ENCODE results near the gene ZNF639.

DNA sequence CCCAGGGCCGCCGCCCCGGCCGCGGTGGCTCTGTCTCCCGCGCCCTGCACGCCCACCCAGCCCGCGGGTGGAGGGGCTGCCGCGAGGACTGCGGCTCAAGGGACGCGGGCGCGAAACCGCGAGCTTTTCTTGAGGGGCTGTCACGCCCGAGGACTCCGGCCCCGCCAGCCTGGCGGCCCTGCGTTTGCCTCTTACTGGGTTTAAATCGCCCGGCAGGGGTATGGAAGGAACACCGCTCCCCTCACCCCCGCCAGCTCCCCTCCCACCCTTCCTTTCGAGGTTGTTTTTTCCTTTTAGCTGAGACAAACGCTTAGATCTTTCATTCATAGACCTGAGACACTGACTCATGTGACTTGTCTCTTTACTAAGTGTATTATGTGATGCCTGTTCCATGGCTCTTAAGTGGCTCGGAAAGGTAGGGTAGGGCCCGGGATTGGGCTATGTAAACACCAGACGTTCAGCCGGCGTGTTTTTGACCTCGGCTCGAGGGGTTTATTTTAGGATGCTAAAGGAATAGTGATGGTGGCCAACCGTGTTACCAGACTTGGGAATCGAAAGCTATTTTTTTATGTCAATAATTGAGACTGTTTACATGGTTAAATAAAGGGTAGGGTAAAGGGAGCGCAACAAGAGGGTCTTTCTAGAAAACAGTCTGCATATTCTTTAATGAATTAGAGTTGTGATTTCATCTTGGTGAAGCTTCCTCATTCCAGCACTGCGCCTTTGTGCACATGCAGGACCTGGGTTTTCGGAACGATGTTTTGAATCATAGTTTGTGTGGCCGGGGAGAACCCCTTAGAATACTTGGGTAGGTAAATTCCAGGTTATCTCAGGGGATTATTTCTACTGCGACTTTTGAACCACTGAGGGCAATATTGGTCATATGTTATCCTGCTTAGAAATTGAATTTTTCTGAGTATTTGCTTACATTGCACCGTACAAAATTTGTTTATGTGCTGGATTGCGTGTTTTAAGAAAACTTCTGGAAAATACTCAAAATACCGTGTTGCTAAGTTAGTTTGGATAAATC is 1.1 kb downstream of the PIK3CA start:
- PRO-cap, 4 experiments = peak in 4 of 4 experiments; most common plus-strand start position 203 of the sequence (in 2); most common minus-strand start position 177 of the sequence (in 2)
- RAMPAGE, long total RNA, 2 experiments = no peak in any of the 2 experiments
- RRBS = 2% methylated on average over 6 of the region's 49 CpGs

DNA sequence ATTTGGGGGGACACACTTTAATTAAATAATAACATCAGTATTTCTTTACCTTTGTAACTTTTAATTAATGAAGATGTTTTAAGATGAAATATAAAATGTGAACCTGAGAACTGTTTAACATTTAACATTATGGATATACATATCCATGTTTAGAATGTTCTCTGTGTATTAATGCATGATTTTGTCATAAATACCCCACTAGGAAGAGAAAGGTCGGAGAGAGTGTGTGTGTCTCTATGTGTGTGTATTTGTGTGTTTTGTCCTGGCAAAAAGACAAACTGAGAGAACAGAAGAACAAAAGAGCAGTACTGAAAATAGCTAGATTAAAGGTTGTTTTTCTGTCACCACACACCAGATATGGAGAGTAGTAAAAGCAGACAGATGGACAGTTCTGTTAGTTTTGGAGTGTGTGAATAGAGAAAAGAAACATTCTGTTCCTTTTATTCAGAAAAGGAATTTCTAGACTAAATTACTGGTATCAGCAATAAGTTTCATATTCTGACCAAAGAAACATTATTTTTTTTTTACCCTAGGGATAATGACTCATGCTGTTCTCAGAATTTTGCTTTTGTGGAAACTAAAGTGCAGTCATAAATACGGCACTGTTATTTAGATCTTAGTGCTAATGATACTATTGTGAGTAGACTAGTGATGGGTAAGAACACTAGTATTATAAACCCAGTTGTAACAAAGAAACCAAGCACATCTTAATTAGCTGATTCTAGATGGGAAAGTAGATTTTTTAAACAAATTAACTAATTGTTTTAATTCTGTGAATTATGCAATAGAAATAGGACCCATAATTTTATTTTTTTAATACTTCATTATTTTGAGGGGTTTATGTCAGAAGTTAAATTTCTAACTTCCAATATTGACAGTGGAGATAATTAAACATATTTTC is 32.9 kb downstream of the PIK3CA start:
- PRO-cap, 4 experiments = peak in 3 of 4 experiments; most common plus-strand start position 634 of the sequence (in 2); most common minus-strand start position 325 of the sequence (in 1)
- RAMPAGE, long total RNA, 2 experiments = no peak in any of the 2 experiments
- RRBS = no CpG with 5 or more reads among the region's 2 CpGs

DNA sequence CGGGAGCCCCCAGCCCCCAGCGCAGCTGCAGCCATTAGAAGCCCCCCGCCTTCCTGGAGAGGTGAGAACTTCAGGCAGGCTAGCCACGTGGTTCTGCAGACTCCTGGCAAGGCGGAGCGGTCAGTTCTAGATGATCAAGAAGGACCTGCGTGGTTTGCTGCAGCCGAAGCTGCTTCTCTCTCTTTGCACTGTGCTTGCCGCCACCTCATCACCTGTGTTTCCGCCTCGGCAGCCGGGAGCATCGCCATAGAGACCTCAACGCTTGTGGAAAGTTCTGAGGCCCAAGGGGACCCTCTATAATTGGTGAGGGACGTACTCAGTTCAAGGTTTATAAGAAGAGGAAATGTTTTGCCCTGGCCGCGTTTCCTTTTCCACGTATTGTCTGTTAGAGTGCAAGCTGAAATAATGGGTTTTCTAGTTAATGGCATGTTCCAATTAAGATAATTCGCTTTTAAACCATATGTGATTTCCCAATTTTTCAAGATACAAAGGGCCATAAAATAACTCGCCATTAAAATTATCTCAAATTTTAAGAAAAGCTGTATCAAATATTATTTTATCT is 16.0 kb upstream of the KCNMB3 start:
- PRO-cap, 4 experiments = no peak in any of the 4 experiments
- RAMPAGE, long total RNA, 2 experiments = no peak in any of the 2 experiments
- RRBS = no CpG with 5 or more reads among the region's 20 CpGs

DNA sequence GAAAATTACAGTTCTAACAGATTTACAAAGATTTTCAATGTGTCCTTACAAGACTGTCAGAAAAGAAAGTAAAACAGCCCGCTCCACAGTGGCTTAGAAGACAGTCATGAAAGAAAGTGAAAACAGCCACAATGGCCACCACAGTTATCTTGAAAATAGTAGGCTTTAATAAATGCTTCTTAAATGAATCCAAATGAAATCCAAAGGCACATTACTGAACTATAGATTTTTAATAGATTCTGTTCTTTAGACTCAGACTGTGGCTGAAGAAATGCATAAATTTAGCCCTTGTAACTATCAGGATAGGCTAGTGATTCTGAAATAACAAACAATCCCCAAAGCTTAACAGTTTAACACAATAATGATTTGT is 6.6 kb upstream of the ZNF639 start:
- PRO-cap, 4 experiments = no peak in any of the 4 experiments
- RAMPAGE, long total RNA, 2 experiments = no peak in any of the 2 experiments
- RRBS = no CpG with 5 or more reads among the region's 1 CpG

GRCh38 chr3:179322135-179323158 is at the start of gene ZNF639:
Gene ZNF639, plus strand, starts transcription at chr3:179323031.
- PRO-cap, 4 experiments = peak in 4 of 4 experiments; most common plus-strand start chr3:179323043 (in 4); most common minus-strand start chr3:179322753 (in 3)
- RAMPAGE, long total RNA, 2 experiments = no peak in any of the 2 experiments
- RRBS = no CpG with 5 or more reads among the region's 70 CpGs

- PRO-cap, 4 experiments = no peak in any of the 4 experiments
- RAMPAGE, long total RNA, 2 experiments = no peak in any of the 2 experiments
- RRBS = no CpG with 5 or more reads among the region's 4 CpGs
These were observed 22.3 kb upstream of the GNB4 start for GRCh38 chr3:179473537-179473984.

GRCh38 chr3:179526886-179527604 is 35.7 kb upstream of the ACTL6A start:
- PRO-cap, 4 experiments = peak in 4 of 4 experiments; most common plus-strand start chr3:179527206 (in 4); most common minus-strand start chr3:179527099 (in 1)
- RAMPAGE, long total RNA, 2 experiments = no peak in any of the 2 experiments
- RRBS = no CpG with 5 or more reads among the region's 4 CpGs

DNA sequence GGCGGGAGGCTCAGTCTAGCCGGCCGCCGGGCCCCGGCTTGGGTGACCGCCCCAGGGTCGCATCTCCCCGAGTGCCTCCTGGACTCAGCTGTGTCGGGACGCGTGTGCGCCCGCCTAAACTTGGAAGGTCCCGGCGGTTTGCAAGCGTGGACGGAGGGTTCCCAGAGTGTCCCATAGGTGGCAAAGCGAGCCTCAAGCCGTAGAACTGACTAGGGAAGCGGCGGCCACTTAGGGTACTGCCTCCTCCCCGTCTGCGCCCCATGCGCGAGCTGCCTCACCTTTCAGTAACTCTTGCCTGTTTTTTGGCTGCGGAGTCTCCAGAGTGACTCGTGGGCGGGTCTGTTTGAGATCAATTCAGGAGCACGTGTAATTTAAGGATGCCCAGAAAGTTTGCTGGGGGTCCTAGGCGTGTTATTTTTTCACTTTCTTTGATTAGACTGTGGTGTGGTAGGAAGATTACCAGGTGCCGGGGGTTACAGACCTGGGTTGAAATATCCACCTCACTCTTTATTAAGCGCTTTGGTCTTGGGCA is 749 bp downstream of the ACTL6A start:
- PRO-cap, 4 experiments = peak in 4 of 4 experiments; most common minus-strand start position 116 of the sequence (in 3)
- RAMPAGE, long total RNA, 2 experiments = no peak in any of the 2 experiments
- RRBS = 2% methylated on average over 11 of the region's 32 CpGs

- PRO-cap, 4 experiments = no peak in any of the 4 experiments
- RAMPAGE, long total RNA, 2 experiments = no peak in any of the 2 experiments
- RRBS = no CpG with 5 or more reads among the region's 7 CpGs
These were observed 80.1 kb downstream of the USP13 start for GRCh38 chr3:179732861-179733468.

GRCh38 chr3:179760822-179761435 is 108.1 kb downstream of the USP13 start:
- PRO-cap, 4 experiments = no peak in any of the 4 experiments
- RAMPAGE, long total RNA, 2 experiments = start-site peak on the plus strand in 1 of 2 experiments, at chr3:179761116-179761245 at its widest, 9 reads per replicate
- RRBS = no CpG with 5 or more reads among the region's 9 CpGs

DNA sequence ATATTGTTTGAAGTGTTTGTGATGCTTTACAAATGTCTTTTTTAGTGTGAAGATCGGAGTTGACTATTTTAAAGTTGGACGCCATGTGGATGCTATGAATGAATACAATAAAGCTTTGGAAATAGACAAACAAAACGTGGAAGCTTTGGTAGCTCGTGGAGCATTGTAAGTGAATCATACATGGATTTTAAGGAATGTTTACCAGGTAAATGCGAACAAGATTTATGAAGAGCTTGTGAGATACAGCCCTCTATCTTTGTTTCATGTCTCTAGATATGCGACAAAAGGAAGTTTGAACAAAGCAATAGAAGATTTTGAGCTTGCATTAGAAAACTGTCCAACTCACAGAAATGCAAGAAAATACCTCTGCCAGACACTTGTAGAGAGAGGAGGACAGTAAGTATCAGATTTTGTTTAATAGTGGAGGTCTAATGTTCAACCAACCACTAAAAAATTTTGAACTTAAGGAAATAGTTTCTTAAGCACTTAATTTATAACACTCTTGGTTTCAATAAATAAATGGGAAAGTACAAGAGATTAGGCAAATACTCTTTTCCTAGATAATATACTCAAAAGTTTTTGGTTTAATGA is 4.3 kb downstream of the TTC14 start:
- PRO-cap, 4 experiments = no peak in any of the 4 experiments
- RAMPAGE, long total RNA, 2 experiments = no peak in any of the 2 experiments
- RRBS = no CpG with 5 or more reads among the region's 6 CpGs

DNA sequence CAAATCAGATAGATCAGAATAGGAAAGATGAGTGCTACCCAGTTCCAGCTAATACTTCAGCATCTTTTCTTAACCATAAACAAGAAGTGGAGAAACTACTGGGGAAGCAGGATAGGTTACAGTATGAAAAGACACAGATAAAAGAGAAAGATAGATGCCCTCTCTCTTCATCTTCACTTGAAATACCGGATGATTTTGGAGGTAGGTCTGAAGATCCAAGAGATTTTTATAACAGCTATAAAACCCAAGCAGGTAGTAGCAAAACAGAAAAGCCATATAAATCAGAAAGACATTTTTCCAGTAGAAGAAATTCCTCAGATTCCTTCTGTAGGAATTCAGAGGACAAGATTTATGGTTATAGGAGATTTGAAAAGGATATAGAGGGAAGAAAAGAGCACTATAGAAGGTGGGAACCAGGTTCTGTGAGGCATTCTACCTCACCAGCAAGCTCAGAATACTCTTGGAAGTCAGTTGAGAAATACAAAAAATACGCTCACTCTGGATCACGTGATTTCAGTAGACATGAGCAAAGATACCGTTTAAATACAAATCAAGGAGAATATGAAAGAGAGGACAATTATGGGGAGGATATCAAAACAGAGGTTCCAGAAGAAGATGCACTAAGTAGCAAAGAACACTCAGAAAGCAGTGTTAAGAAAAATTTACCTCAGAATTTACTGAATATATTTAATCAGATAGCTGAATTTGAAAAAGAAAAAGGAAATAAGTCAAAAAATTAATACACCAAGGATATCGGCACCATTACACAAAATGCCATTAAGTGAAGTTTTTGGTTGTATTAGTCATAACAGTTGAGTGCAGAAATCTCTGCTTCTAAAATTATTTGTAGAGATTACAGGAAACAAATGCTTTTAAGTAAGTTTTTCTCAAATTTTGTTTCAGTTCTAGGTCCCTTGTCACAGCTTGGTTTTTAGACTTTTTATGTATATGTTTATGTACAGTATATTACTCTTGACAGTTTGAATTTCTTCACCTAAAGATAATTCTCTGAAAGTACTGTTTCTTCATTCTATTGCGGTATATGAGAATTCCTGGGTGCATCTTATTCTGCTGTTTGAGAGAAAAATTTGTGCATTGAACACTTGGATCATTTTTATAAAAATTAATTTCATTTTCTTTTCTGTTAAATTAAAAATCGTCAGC is 8.2 kb downstream of the TTC14 start:
- PRO-cap, 4 experiments = no peak in any of the 4 experiments
- RAMPAGE, long total RNA, 2 experiments = no peak in any of the 2 experiments
- RRBS = no CpG with 5 or more reads among the region's 7 CpGs

- PRO-cap, 4 experiments = no peak in any of the 4 experiments
- RAMPAGE, long total RNA, 2 experiments = no peak in any of the 2 experiments
- RRBS = no CpG with 5 or more reads among the region's 21 CpGs
These were observed 428.4 kb upstream of the ATP11B start for GRCh38 chr3:182364647-182365529.

DNA sequence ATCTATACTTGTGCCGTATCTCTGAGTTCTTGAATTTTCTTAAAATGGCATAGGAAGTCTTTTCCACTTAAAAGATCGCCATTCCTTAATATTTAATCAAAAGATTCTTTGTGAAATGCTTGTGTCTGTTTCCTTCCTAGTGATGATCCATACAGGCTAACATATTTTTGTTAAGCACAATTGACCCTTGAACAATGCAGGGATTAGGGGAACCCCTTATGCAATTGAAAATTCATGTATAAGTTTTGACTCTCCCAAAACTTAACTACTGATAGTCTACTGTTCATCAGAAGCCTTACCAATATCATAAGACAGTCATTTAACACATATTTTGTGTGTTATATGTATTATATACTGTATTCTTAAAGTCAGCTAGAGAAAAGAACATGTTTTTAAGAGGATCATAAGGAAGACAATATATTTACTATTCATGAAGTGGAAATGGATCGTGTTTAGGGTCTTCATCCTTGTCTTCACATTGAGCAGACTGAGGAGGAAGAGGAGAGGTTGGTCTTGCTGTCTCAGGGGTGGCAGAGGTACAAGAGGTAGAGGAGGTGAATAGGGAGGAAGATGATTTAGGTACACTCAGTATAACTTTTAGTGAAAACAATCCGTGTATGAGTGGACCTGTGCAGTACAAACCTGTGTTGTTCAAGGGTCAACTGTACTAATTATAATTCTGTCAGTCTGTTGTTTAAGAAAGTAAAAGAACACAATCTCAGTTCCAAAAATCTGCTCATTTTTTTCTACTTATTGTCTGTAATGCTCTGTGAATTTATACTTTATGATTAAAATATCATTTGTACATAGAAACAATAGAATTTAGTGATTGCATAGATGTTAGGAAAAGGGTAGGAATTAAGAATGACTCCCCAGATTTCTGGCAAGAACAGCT is 41.5 kb downstream of the ATP11B start:
- PRO-cap, 4 experiments = no peak in any of the 4 experiments
- RAMPAGE, long total RNA, 2 experiments = no peak in any of the 2 experiments
- RRBS = no CpG with 5 or more reads among the region's 4 CpGs

DNA sequence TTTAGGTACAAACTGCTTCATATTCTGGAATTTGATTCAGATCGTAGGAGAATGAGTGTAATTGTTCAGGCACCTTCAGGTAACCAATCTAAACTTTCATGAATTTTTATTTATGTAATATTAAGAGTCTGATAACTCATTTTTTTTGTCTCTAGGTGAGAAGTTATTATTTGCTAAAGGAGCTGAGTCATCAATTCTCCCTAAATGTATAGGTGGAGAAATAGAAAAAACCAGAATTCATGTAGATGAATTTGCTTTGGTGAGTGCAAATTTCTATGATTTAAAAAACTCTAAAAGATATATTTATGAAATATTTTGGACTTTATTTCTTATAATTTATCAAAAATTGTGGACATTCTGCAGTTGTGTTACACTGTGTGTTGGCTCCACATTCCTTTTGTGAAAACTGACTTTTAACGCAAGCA is 75.8 kb downstream of the ATP11B start:
- PRO-cap, 4 experiments = no peak in any of the 4 experiments
- RAMPAGE, long total RNA, 2 experiments = no peak in any of the 2 experiments
- RRBS = no CpG with 5 or more reads among the region's 2 CpGs

DNA sequence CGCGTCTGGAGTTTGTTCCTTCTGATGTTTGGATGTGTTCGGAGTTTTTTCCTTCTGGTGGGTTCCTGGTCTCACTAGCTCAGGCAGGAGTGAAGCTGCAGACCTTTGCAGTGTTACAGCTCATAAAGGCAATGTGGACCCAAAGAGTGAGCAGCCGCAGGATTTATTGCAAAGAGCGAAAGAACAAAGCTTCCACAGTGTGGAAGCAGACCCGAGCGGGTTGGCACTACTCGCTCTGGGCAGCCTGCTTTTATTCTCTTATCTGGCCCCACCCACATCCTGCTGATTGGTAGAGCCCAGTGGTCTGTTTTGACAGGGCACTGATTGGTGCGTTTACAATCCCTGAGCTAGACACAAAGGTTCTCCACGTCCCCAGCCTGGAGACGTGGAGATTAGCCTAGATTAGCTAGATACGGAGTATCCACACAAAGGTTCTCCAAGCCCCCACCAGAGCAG is 3.8 kb upstream of the MCCC1 start:
- PRO-cap, 4 experiments = no peak in any of the 4 experiments
- RAMPAGE, long total RNA, 2 experiments = no peak in any of the 2 experiments
- RRBS = no CpG with 5 or more reads among the region's 12 CpGs

DNA sequence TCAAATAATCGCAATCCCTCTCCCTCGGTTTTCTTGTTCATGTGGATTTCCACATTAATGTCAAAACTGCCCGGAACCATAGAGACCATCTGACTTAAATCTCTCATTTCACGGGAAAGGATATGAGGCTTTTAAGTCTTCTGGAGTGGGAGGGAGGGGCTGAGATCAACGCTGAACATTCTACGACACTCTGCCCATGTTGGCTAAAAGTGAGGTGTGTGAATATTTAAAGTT is 9.4 kb downstream of the LAMP3 start:
- PRO-cap, 4 experiments = no peak in any of the 4 experiments
- RAMPAGE, long total RNA, 2 experiments = no peak in any of the 2 experiments
- RRBS = no CpG with 5 or more reads among the region's 6 CpGs

GRCh38 chr3:183259586-183260628 is 6.9 kb downstream of the B3GNT5 start:
- PRO-cap, 4 experiments = no peak in any of the 4 experiments
- RAMPAGE, long total RNA, 2 experiments = no peak in any of the 2 experiments
- RRBS = no CpG with 5 or more reads among the region's 10 CpGs

GRCh38 chr3:183262288-183262896 is 9.3 kb downstream of the B3GNT5 start:
- PRO-cap, 4 experiments = no peak in any of the 4 experiments
- RAMPAGE, long total RNA, 2 experiments = no peak in any of the 2 experiments
- RRBS = no CpG with 5 or more reads among the region's 9 CpGs

GRCh38 chr3:183265990-183266807 is 13.1 kb downstream of the B3GNT5 start:
- PRO-cap, 4 experiments = no peak in any of the 4 experiments
- RAMPAGE, long total RNA, 2 experiments = no peak in any of the 2 experiments
- RRBS = no CpG with 5 or more reads among the region's 6 CpGs

Data from uterus (tissue), 7 donors.